Hair follicle dermal papilla cell (primary cell): ENCODE measurements around the gene C1QTNF9.

DNA sequence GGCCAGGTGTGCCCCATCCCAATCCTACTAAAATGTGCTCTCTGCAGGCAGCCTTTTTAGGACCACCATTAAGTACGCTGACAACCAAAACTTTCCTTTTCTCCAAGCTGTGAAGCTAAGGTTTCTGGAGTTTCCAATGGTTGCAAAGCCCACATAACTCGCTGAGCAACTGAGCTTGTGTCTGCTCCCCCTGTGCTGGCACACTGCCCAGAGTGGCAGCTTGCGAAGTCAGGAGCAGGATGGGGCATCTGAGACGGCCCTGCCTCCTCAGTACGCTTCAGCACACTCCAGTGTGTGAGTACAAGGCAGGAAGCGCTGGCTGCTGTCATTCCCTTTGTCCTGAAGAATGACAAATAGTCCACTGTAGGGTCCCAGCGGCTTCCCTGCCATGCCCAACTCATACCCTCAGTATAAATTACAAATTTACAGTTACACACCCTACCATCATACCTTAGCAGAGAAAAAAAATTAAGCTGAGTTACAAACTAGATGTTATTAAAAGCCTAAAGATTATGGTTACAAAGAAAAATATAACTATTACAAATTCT, 15.1 kb upstream of the SAP18 start:
- CAGE, long polyA plus RNA: no peak

GRCh38 chr13:21476898-21477518, 17.9 kb upstream of the ZDHHC20 start:
- CAGE, long polyA plus RNA: no peak

DNA sequence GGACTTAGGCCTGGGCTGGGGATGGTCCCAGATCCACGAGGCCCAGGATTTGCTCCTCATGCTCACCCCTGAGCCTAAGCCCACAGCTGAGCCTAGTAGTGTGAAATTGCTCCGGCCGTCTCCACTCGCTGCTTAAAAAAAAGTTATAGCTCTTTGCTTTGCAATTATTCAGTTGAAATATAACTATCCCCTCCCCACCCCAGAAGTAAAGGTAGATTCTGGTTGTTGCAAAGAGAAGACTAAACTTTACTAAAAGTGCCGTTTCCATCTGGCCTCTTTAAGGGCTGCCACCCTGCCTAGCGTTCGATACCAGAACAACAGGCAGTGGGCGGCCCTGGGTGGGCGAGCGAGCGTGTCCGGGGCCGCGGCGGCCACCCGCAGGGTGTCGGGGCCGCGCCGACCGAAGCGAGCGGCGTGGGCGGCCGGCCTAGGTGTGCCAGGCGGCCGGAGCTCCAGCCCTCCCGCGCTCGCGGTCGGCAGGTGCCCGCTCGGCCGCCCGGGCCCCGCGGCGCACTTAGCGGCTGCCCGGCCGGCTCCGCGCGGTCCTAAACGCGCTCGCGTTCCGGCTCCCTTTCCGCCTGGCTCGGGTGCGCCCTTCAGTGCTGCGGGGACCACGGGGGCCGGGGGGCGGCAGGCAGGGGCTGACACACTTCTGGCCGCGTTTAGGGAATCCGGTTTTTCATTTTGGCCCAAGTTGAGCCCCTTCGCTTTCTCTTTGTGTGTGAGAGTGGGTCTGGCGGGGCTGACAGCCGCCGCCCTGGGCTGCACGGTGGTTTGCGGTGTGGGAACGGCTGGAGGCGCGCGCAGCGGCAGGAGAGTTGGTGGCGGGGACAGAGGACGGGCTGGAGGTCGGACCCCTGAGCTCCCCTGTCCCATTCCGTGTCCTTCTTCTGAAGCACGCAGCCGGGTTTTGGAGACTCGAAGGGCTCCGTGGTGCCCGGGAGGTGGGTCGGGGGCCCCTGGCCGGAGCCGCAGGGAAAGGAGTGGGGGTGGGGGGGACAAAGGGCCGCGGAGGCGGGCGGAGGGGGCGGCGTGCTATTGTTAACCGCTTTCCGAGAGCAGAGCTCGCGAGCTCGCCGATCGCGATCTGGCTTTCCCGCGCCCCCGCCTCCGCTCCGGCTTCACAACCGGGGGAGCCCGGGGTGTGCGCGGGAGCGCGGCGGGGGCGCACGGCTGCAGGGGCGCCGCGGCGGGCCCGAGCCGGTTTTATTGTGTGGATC, 2.9 kb downstream of the FGF9 start:
- CAGE, long polyA plus RNA: no peak

- CAGE, long polyA plus RNA: no peak
Measured at GRCh38 chr13:22009473-22010131, 338.7 kb downstream of the FGF9 start.

GRCh38 chr13:22198035-22198617, 527.3 kb downstream of the FGF9 start:
- CAGE, long polyA plus RNA: no peak

GRCh38 chr13:22745154-22745437, 435.7 kb upstream of the SGCG start:
- CAGE, long polyA plus RNA: no peak

- CAGE, long polyA plus RNA: no peak
Measured at GRCh38 chr13:22915270-22916121, 265.3 kb upstream of the SGCG start.

- CAGE, long polyA plus RNA: no peak
Measured at GRCh38 chr13:23868532-23868989, 20.6 kb downstream of the MIPEP start.

DNA sequence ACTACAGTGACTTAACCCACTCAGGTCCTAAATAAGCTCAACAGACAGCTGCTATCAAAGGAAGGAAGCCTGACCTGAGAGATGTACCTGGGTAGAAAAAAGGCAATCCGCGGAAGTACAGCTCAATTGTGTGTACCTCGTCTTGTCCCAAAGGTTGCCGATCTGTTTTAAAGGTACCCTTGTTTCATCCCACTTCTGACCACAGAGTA, 77.6 kb upstream of the MIPEP start:
- CAGE, long polyA plus RNA: no peak

- CAGE, long polyA plus RNA: no peak
Measured at GRCh38 chr13:24033481-24033898, 127.0 kb upstream of the SPATA13 start.

DNA sequence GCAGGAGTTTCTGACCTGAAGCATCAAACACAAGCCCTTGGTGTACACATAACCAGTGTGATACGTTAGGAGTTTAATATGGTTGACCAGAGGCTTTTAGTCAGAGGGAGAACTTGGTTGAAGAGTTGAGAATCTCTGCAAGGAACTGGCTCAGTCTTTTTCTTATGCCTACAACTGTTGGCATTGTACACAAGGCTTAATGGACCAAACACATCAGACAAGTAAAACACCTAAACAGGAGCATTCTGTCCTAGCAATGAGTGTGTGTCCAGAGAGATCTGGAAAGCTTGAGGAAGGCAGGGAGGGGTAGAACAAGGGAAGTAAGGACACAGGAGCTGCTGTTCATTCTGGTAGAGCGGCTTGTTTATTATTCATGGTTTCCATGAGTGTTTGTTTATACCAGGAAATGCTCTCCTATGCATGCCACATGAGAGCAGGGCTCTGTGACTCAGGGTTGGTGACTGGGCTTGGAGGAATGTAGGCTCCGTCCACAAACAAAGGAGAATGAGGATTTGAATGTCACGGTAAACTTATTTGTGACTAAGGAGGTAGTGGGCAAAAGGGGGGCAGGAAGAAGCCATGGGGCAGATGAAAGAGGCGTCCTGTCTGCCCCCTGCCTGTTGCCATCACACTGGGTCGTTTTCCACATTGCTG, 11.9 kb upstream of the SPATA13 start:
- CAGE, long polyA plus RNA: no peak

DNA sequence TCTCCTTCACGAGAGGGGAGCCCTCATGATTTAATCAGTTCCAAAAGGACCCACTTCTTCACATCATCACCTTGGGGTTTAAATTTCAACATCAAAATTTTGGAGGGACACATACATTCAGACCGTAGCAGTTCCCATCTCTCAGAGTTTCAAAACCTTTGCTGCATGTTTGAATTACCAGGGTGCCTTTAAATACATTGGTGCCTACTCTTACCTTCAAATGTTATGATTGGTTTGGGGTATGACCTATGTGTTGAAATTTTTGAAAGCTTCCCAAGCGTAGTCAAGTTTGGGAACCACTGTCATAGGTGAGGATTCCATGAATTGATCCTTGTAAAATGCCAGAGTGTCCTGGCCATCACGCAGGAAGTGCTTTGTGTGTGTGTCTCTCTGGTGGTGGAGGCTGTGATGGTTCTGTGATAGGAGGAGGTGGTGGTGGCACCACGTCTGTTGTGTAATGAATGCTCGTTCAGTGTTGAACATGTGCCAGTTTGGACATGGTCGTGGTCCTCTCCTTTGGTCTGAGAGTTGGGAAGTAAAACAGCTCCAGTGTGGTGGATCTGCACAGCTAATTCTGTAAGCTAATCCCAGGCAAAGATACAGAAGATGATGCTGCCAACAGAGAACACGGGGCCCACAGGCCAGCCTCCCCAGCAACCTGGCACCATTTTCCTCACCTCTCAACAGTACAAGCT, 6.5 kb downstream of the SPATA13 start:
- CAGE, long polyA plus RNA: no peak

GRCh38 chr13:24192443-24193166, 32.1 kb downstream of the SPATA13 start:
- CAGE, long polyA plus RNA: no peak

DNA sequence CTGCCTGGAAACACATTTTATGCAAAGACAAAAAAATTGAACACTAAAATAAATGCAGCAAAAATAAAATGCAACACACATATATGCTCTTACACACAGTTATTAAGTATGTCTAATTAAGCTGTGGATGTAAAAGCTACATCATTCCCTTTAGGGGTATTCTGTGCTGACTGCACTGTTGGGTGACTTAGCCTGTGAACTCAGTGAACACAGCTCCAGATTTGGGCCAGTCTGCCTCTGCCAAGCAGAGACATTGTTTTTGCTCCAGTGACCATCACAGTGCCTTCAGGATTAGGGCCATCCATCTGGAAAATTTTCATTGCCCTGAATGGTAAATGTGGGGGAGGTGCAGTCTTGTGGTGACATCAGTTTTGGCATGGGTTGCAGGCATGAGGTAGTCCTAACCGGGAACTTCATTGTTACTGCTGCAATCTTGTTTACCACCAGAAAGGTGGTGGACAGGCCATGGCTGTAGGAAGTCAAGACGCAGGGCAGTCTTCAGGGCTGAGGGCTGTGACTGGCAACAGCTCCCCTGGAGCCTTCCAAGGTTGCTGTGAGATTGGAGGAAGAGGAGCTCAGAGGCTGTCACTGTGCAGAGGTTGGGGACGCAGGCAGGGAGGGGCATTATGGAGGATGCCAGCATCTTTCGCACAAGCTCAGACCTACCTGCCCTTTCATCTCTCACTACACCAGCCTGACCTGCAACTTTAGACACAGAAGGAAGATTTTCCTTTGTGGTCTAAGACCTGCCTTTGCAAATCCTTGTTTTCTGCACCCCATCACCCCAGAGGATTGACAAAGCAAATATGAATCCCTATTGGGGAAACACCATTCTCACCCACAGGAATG, 55.2 kb downstream of the SPATA13 start:
- CAGE, long polyA plus RNA: no peak

DNA sequence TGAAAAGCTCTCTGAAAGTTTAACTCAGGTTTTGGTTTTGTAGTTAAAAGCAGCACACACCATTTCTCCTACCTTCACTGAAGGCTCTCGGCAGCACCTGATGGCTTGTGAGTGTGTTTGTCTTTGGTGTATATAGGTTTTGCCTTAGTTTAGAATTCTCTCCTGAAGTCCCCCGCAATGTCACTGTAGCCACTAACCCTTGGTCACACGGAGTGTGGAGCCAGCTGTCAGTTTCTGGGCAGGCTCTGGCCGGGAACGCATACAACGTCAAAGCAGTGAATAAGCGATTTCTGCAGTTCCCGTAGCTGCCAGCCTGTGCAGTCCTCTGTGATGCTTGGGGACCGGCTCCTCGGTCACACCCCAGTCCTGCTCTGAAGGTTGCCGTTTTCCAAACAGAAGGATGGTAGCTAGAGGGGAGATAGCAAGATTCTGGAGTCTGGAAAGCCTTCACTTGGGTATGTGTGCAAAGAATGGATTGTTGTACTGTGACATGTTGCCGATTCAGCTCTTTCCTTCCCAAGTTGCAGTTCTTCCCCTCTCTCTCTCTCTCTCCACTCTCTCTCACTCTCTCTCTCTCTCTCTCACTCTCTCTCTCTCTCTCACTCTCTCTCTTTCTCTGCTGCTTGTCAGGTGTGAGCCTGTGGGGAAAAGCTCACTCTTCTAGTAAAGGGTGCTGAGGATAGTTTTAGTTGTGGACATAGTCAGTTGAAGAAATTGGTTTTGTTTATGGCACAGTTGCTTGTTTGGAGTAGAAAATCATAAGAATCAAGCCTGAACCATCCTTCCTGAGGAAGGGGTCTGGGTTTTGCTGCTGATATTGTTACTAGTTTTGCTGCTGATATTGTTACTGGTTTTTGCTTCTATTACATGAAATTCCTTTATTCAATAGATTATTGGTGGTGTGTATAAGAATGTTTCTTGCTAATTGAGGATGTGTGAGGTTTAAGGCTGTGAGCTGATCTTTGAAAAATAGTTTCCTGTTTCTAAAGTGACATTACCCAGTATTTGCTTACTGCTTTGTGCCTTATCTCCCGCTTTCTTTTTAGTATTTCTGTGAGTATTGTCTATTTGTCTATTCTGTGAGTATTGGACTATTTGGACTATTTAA, 38.6 kb upstream of the C1QTNF9 start:
- CAGE, long polyA plus RNA: no peak

DNA sequence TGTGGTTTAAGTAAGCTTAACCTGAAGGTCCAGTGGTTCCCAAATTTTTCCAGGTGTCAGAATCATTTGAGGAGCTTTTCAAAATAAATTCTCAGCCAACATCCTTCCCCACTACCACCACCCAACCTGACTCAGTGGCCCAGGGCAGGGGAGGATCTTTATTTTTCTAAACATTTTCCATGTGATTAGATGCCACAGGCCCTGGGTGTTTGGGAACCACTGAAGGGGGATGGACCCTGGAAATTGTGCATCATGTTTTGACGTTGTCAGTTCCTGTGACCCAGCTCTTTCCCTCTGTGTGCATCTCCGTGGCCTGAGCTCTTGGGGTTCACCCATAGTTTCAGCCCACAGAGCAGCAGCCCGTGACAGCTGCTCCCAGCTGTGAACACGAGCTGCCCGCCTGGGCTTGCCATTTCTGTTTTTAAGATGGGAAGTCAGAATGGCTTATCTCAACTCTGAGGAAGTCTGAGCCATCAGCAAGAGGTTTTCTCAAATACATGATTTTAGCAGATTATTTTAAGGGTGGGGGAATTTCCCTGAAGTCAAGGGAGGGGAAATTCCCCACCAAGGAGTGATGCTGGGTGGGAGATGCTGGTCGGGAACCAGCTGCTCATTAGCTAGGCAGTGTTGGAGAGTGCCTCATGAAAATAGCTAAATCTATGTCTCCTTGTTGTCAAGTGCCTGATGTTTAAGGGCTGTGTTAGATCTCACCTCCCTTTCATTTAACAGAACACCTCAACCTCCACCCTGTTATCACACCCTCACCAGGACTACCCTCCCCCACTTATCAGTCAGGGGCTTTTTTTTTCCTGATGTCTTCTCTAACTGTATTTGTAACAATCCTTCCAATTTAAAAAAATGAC, 34.9 kb upstream of the C1QTNF9 start:
- CAGE, long polyA plus RNA: no peak

DNA sequence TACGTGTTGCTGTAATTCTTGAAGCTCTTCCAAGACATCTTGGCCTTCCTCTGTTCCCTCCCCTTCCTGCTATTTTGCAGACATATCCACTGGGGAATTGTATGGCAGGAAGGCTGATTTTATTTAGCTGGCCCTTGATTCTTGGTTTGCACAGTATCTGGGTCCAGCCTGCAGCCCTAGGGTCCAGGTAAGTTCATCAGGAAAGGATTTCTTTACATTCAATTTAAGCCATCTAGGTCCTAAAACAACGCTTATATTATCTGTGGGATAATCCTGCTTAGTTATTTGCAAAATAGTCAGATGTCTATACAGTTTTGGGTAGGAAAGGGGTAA, at the start of gene C1QTNF9:
TSS of gene C1QTNF9 (plus strand) at position 151 of the 333 bp plus-strand sequence.
- CAGE, long polyA plus RNA: no peak

DNA sequence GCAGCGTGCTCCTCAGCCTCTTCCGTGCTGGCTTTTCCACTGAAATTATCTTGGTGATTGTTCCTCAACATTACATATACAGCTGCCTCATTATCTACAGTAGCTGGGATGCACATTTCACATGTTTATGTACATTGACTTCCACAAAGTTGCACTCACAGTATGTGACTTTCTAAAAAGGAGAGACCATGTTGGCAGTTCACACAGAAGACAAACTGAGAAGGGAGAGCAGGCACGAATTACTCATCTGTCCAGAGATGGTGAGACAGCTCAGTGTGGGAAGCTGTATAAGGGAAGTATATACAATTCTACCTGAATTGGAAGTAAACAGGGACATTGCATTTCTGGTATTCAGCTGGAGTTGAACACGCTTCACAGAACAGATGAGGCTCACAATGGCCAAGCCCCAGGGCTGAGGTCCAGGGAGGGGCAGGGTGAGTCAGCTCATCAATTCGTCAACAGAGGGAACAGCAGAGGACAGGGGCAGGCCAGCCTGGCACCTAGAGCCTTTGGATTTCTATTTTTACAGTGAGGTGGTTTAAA, 10.0 kb downstream of the PARP4 start:
- CAGE, long polyA plus RNA: no peak

GRCh38 chr13:24503159-24503656, 9.4 kb downstream of the PARP4 start:
- CAGE, long polyA plus RNA: no peak

DNA sequence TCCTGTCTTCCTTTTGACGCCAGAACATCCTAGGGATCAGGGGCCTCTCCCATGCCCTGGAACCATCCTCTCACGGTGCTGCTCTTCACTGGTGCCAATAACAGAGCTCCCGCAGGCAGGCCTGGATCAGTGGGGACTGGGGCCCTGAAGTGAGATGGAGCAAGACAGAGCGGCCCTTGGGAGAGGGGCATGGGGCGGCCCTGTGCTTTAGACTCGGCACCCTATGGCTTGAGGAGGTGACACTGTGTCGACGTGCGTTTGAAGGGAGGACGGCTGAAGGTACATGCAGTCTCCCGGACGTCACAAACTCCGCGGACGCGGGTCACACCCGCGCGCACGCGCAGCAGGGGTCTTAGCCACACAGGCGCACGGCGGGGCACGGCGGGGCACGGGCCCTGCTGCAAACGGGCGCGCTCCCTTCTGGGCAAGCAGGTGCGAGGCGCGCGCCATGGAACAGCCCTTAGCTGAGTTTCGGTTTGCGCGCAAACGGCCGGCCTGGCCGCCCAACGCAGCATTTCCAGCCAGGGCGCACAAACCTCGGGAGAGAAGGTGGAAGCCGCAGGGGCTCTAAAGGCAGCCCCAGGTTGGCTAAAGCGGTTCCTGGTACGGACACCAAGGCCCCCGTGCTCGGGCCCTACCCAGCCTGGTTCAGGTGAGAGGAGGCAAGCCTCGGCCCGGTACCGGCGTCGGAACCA, 16.5 kb upstream of the RNF17 start:
- CAGE, long polyA plus RNA: no peak